Pericardium fibroblast (primary cell): ENCODE measurements around a stretch of chr17.

DNA sequence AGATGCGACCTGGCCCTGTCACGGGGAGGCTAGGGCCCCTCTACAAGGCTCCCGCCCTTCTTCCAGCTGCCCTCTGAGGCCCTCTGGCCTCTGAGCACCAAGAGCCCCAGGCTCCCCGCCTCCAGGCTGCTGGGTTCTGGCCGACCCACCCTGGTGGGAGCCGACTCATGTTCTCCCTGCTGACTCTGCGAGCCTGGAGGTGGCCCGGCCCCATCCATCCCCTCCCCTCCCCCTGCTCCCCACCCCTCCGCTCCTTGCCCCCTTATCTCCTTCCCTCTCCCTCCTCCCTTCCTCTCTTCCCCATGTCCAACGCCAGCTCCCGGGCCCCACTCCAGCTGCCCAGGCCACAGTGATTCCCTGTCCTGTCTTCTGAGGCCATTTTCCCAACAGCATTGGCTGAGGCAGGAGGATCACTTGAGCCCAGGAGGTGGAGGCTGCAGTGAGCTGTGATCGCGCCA is 12.9 kb downstream of the CD7 start:
- RAMPAGE, long total RNA, result no peak

DNA sequence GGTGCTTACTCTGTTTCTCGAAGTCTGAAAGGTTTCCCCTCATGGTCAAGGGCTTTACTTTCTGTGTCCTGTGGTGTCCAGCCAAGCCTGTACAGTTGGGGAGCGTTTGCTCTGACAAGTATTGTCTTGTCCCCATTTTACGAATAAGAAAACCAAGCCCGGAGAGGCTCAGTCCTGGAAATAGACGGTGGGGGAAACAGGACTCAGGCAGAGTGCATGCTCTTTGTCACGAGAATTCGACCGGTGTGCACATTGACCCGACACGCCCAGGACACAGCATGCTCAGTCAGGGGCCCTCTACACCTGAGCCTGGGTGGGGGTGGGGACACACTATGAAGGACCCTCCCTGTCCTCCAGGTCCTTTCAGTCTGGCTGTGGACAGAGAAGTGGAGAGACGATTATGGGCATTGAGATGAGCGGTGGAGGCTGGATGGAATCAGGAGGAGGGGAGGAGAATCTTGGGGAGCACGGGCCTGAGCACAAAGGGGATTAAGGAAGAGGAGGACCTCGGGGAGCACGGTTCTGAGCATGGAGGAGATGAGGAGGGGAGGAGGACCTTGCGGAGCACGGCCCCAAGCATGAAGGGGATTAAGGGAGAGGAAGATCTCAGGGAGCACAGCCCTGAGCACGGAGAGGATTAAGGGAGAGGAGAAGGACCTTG is 7.4 kb downstream of the CD7 start:
- RAMPAGE, long total RNA, result no peak

GRCh38 chr17:82322004-82322505 is 4.6 kb upstream of the CD7 start:
- RAMPAGE, long total RNA, result no peak

DNA sequence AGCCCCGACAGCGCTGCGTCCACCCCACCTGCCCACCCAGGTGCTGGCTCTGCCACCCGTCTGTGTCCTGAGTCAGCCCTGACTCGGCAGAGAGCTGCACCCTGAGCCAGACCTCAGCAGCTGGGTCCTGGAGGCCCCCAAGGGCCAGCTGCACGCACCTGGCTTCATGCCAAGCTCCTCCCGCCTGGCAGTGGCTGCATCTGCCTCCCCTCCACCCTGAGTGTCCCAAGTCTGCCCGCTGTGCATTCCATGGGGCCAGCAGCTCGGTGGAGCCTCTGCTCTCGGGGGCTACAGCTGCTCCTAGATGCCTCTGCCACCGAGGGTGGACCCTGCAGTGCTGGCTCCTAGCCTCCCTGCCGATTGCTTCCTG is 3.2 kb downstream of the SECTM1 start:
- RAMPAGE, long total RNA, result no peak

- RAMPAGE, long total RNA, result no peak
These were observed 1.4 kb upstream of the SECTM1 start for GRCh38 chr17:82334647-82335785.

DNA sequence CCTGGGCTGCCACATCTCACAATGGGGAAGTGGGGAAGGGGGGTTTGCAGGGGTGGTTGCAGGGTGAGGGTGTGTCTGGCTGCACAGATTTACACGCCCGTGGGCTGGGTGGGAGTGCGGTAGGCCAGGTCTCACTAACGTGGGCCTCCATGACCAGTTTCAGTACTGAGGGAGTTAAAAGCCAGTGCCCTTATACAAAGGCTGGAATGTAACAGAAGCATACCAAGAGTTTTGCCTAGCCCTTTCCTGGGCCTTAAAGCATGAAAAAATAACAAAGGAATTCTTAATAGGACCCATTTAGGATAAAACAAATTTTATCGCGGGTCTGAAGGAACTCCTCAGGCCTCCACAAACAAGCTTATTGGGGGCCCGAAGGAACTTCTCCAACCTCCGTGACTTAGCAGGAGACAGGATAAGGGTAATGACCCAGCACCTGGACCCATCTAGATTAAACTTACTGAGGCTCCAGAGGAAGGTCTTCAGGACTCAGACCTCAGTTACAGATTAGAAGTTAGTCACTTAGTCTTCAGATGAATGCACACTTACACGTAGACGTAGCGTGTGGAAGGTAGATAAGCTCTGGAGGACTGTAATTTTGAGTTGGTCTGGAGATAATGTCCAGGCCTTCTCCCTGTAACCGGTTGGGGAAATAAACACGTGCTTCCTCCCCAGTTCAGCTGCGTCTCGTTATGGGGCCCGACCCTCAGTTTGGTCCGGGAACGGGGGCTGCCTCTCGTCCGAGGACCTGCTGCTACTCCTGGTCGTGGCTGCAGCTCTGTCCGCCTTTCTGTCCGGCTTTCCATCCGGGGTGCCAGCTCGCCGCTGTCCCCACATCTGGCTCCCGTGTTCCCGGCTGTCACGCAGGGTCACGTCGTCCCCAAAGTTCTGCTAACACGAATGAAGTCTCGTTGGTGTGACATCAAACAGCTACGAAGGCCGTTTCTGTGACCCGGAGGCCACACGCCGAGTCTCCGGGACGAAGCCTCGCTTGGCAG is 11.6 kb upstream of the SECTM1 start:
- RAMPAGE, long total RNA, result no peak

GRCh38 chr17:82438276-82438980 is 12.1 kb downstream of the CYBC1 start:
- RAMPAGE, long total RNA, result no peak

GRCh38 chr17:82439921-82441255 is 10.2 kb downstream of the CYBC1 start:
- RAMPAGE, long total RNA, result no peak

- RAMPAGE, long total RNA, result no peak
These were observed 4.7 kb downstream of the CYBC1 start for GRCh38 chr17:82445669-82446428.

DNA sequence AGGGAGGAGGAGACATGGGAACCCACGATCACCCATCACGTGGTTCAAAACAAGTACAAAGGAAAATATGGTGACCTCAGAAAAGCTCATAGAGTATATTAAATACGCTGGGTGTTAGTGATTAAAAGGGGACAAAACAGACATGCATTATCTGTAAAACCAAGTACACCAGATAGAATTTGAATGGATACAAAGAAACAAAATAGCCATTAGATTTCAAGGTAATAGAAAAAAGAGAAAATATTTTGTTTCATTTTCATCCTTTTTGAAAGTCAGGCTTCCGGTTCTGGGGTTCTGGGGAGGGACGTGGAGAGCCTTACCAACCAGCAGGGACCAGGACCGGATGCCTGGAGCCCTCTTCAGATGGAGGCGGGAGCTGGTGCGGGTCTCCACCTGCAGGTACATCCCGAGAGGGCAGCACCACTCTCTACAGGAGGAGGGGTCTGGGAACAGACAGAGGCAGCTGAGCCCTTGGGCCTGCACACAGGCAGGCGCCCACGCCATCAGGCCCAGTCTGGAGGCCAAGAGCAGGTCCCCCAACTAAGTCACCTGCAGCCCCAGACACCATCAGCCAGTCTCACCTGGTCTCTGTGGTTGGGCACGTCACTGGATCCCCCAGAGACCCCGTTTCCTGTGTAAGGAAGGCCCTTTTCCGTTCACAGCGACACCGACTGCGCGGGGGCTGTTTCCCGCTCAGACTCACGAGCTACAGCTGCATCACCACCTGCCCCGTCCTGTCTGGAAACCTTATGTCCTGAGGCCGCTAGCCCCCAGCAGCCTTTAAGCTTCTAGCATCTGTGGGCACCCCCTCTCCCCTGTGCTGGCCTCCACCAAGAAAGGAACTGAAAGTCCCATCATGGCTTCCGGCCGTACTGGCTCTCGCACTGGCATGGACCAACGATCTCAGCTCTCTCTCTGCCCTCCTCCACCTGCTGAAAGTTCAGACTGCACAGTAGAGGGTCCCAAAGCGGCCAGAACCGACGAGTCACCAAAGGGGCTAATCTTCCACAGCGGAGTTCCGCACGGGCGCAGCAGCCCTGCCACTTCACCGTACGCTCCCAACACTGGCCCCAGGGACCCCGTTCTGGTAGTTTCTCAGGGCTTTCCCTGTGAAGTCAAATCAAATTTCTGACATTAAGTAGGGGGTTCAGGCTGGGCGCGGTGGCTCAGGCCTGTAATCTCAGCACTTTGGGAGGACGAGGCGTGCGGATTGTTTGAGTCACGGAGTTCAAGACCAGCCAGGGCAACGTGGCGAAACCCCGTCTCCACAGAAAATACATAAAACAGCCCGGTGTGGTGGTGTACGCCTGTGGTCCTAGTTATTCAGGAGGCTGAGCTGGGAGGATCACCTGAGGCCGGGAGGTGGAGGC is 1.2 kb downstream of the CYBC1 start:
- RAMPAGE, long total RNA, result no peak

DNA sequence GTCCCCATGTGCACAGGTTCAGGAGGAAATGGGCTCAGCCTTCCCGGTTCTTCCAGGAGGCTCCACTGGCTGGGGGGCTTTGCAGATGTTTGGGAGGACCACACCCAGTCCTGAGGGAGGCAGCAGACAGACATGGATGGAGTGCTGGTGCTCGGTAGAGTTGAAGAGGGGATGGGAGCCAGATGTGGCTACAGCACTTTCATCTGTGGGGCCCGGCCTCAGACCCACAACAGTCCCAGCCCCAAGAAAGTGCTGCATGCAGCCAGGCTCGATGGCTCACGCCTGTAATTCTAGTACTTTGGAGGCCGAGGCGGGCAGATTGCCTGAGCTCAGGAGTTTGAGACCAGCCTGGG is 21.8 kb downstream of the NARF start:
- RAMPAGE, long total RNA, result no peak

- RAMPAGE, long total RNA, result no peak
These were observed 23.7 kb upstream of the FOXK2 start for GRCh38 chr17:82495774-82496227.

DNA sequence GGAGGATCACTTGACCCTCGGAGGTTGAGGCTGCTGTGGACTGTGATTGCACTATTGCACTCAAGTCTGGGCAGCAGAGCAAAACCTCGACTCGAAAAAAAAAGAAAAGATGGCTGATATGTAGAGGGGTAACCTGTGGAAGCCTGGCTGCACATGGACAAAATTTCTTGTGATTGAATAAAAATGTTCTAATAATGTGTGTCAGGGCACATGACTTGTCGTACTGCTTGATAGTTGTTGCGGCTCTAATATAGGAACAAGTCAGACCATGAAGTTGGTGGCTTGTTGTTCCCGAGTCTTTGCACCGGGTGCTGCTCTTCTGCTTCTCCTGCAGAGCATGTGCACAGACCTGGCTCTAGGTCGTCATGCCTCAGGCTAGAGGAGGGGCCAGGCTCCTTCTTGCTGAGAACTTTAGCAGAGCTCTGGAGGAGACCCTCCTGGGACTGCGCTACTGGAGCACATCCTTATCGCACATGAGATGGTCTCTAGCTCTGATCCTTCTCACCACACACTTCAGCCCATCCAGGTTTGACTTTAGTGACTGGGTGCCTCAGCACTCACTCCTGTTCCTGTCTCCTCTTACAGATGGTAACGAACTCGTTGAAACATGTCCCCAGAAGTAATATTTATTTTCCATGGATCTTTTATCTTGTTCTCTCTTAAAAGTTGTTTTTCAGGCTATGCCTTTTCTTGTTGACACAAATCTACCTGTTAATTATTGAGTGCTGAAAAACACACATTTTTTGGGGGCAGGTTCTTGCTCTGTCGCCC is 14.8 kb downstream of the FOXK2 start:
- RAMPAGE, long total RNA, result no peak

- RAMPAGE, long total RNA, result no peak
These were observed 25.5 kb downstream of the FOXK2 start for GRCh38 chr17:82544976-82545460.

GRCh38 chr17:82586317-82586516 is 62.0 kb downstream of the WDR45B start:
- RAMPAGE, long total RNA, result no peak

- RAMPAGE, long total RNA, result no peak
These were observed 46.9 kb downstream of the WDR45B start for GRCh38 chr17:82601112-82601951.

DNA sequence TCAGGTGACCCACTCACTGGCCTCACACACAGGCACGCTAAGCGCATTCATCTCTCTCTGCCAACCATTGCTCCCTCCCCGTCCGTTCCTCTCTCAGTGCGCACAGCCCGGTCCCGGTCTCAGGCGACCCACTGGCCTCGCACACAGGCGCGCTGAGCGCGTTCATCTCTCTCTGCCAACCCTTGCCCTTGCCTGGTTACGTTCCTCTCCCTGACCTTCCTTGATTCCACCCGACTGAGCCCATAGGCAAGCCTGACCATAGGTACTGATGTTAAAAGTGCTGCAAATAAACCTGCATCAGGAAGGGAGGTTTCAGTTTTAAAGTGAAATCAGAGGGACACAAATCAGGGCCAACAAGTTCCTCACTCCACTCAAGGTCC is 20.7 kb downstream of the WDR45B start:
- RAMPAGE, long total RNA, result no peak

- RAMPAGE, long total RNA, result no peak
These were observed 8.8 kb downstream of the WDR45B start for GRCh38 chr17:82639316-82640027.

GRCh38 chr17:82847996-82848790 is 8.4 kb upstream of the ZNF750 start:
- RAMPAGE, long total RNA, result no peak

GRCh38 chr17:82870889-82871886 is 31.4 kb upstream of the ZNF750 start:
- RAMPAGE, long total RNA, result no peak